Left common carotid artery plus branches (tissue), 1 donor: ENCODE data around the genes RIMS1 and OOEP.

DNA sequence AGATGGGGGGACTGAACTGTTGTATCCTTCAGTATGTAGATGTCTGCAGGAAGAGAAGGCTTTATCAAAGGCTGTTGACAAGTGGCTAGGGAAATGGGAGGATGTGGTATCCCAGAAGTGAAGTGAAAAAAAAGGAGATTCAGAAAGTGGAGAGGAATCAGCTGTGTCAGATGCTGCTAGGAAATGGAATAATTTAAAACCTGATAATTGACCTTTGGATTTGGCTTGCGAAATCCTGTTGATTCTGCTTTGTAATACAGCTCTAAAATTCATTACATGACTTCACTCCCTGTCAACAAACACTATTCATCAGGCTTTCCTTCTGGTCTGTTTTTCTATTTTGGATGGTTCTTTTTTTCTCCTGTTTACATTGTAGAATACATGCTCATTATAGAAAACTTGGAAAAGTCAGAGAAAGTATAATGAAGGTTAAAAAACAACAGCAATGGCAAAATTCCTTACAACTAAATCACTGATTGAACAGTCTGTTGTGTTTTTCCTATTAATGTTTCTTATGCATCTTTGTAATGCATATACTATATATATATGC is 41.8 kb downstream of the PHF3 start:
- PRO-cap = no peak

GRCh38 chr6:67885191-67886335 is 749.5 kb upstream of the ADGRB3 start:
- PRO-cap = no peak

- PRO-cap = no peak
These were observed 747.2 kb upstream of the ADGRB3 start for GRCh38 chr6:67887566-67888586.

GRCh38 chr6:68039542-68040073 is 595.5 kb upstream of the ADGRB3 start:
- PRO-cap = no peak

DNA sequence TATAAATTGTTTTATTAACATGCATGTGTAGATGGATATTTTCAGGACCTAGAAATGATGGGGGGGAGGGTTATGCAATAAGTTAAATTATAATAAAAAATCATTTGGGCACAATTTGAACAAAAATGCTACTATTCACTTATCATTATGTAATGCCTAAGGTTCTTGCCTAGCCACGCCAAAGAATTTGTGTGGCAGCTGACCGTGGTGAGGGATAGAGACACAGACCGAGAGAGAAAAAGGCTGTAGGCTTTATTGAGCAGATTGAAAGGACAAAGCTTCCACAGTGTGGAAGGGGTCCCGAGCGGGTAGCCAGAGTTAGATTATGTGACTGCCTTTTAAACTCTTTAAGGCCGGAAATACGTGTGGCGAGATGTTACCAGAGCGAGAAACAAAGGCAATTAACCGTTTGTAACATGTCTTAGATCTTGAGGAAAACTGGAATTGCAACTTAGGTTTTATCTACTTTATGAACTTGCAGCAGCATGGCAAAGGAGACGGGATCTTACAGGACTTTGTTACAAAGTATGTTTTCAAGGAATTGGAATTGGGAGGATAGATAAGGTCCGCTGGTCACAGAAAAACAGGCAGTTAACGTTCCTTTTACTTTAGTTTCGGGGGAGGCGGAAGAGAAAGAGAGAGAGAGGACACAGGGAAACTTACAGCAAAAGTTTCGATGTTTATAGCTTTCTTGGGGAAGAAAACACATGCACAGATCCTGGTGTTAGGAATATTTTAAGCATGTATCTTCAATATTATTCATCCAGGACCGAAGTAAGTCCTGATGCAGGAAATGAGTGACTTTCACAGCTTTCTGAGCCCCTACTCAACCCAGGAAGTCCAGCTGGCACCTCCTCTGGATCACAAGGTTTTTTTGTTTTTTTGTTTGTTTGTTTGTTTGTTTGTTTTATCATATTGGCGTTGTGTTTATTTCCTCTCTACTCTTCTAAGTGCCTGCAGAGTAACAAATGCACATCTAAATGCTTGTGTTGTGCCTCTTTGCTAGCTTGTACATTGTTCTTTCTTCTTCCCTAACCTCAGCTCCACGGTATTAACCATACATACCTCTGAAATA is 594.7 kb upstream of the ADGRB3 start:
- PRO-cap = no peak

- PRO-cap = no peak
These were observed 593.5 kb upstream of the ADGRB3 start for GRCh38 chr6:68041241-68042245.

DNA sequence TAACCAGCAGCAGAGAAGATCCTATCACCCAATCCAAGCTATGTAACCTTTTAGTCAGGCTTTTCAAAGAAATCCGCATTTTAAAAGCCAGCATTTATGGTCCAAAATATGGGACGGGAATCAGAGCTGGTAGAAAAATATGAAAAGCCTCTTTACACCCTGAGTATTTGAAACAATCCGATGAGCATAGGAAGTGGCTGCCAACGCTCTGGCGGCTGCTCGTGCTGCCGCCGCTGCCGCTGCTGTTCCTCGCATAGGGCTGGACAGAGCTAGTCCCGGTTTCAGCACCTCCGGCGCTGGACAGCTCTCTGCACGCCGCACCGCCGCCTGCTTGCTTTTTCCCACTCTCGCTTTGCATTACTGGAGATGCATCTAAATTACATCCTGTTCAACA is 564.0 kb downstream of the LMBRD1 start:
- PRO-cap = no peak

DNA sequence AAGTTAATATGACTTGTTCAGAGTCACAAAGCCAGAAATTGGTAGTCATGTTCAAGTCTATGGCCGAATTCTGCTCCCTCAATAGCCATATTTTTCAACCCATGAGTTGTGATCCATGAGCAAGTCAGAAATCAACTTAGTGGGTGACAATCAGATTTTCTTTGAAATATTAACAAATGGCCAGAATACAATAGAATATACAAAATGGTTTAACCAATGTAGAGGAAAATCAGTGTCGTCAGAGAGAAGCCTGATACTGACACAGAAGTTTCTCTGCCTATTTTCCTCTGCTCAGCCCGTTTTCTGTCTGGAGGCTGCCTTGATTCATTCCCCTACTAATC is 217.9 kb downstream of the COL19A1 start:
- PRO-cap = no peak

DNA sequence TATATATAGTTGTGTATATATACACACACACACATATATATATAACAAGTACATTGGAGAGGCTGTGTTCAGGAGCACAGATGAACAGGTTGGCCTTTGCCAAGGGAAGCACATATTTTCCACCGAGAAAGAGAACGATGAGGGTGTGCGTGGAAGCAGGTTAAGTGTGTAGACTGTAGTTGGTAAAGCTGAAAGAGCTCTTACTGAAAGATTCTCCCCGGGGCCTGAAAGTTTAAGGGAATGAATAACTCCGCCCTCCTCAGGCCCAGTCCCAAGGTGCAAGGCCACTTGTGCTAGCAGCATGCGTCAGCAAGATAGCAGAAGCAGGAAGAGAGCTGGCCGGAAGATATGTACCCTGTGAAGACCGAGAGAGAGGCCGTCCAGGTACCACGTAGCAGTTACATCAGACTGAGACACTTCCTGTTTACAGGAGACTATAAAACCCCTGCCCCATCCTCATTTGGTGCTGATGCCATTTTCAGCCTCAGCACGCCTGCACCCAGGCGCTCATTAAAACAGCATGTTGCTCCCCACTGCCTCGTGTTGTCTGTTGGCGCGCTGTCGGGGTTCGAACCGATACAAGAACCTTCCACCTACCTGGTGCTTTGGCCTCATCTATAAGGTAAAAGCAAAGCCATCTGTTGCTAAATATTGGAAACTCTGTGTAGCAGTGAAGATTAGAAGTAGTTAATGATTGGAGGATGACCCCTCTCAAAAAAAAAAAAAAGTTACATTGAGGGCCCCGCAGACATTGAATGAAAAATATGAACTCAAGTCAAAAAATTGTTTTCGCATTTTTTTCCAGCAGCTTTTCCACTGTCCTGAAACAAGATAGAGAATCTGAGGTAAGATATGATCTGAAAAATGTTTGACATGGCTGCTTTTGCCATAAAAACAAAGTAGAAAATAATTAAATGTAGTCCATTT is 18.6 kb upstream of the FAM135A start:
- PRO-cap = no peak

DNA sequence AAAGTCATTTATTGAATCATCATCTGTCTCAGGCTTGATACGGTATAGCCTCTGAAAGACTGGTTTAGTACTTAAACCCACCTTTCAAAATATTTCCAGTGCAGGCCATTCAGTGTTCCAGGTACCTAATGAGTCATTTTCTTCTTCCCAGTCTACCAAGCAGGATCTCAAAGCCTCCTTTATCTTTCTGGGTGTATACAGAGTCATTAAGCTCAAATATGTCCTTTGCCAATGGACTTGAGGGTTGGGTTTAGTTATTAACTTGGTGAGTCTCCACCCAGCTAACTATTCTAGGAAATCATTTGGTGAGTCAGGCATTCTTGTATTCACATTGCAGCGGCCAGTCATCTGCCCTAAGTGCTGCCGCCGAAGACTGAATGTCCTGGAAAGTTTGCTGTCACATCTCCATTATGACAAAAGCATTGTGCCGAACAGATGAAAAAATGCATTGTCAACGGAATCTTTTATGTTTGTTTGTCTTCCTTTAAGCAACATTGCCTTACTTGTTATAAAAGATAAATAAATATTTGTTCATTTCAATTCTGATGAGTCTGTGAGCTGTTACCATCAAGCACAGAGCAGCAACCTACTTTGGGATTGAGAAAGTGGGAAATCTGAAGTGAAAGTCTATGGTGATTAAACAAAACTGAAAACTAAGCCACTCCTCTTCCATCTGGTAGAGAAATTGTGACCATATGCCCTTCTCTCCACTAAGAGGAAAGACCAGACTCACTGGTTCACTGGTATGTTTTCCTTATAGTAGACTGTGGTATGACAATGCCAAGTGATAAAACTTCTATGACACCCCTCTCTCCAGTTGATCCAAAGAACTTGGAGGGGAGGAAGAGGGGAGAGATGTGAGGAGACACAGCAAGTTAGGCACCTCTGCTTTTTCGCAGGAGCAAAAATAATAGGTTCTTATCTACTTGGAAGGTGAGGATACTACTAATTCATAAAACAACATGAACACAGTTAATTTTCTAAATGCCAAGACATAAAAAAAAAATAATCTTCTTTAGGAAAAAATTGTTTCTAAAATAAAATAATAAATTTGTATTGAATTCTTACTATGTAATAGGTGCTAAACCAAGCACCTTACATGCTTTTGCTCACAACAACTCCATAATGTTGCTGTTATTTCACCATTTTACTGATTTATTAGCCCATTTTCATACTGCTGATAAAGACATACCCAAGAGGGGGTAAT is 14.0 kb upstream of the FAM135A start:
- PRO-cap = no peak

DNA sequence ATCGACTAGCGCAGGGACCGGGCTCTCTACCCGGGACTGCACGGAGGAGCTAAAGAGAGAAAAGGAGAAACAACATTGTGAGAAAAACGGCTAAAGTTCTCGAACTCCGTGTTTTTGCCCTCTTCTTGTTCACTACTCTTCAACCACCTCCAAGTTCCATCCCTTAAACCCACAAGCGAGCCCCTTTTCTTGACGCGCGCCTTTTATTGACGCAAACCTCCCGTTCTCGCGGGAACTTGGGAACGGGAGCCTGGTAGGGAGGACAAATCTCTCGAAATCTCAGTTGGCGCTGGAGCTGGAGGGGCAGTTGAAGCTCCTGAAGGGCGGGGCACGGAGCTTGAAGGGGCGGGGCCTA is 317 bp upstream of the FAM135A start:
- PRO-cap = bidirectional peak, plus-strand start at position 282 of the sequence, minus-strand start at position 177 of the sequence

- PRO-cap = no peak
These were observed 892 bp downstream of the FAM135A start for GRCh38 chr6:70414244-70414555.

- PRO-cap = no peak
These were observed 23.8 kb downstream of the OGFRL1 start for GRCh38 chr6:71312331-71312892.

DNA sequence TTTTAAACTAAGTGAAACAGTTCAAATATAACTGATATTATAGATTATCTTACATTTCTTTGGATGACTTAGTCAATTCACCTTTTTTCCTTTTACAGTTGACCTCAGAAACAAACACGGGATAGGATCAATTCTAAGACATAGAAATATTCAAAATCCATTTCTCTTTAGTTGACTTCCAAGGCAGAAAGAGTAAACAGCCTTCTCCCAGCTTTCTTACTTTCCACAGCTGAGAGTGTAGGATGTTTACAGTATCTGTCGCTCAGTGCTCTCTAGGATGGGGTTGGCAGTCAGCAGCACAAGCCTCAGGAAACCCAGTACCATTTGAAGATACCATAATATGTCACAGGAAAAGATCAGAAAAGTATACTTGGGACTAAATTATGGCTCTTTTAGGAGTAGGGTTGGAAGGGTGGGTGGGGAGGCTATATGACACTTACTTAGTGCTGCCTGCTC is 88.2 kb downstream of the OGFRL1 start:
- PRO-cap = no peak

GRCh38 chr6:71886196-71887476 is at the start of gene RIMS1:
TSS of gene RIMS1 (plus strand) at chr6:71886550.
- PRO-cap = no peak

- PRO-cap = no peak
These were observed 110.7 kb downstream of the KCNQ5 start for GRCh38 chr6:72732227-72733319.

GRCh38 chr6:72778892-72779535 is 157.2 kb downstream of the KCNQ5 start:
- PRO-cap = no peak

DNA sequence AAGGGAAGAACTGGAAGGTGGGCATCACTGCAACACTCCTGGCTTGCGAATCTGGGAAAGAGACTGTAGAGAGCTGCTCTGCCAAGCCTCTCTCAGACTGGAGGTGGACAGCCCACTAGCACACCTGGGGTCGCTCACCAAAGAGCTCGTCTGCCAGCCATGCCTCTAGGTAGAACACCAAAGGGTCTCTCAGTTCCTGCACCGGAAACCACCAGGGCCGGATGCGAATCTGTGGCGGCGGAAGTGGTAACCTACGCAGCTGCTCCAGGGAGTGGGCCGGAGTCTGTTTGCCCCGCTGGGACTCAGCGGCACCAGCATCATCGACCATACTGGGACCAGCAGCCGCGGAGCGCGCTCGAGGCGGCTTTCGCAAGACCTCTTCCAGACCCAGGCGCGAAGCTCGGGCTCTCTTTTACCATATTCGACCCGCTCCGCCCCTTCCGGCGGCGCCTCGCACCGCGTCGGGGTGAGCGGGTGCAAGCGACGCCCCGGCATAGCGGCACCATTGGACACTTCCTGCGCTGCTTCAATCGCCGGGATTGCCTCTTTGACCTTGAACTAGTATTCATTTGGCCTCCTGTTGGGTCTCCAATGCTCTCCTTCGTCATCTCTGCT is at the start of gene OOEP:
TSS of gene OOEP (minus strand) at position 433 of the 615 bp plus-strand sequence.
- PRO-cap = no peak

GRCh38 chr6:73505524-73505987 is 15.3 kb downstream of the EEF1A1 start:
- PRO-cap = no peak

GRCh38 chr6:73519468-73519802 is 1.4 kb downstream of the EEF1A1 start:
- PRO-cap = no peak